Omental fat pad (tissue), 4 donors: ENCODE measurements around the gene PMCH.

GRCh38 chr12:101678189-101678487 lies 19.3 kb upstream of the CHPT1 start:
- PRO-cap: no peak
- RAMPAGE, long total RNA, 4 experiments: no peak in any of the 4 experiments

DNA sequence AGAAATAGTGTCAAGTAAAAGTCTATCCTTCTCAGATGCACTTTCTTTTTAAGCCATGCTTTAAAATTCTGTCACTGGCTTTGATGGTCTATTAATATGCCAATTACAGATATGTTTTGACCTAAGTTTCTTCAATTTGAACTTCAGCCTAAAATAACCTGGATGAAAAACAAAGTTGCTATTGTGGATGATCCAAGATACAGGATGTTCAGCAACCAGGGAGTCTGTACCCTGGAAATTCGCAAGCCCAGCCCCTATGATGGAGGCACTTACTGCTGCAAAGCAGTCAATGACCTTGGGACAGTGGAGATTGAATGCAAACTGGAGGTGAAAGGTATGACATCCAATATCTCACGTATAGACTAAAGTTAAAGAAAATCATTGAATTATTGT lies 17.2 kb upstream of the CHPT1 start:
- PRO-cap: no peak
- RAMPAGE, long total RNA, 4 experiments: no peak in any of the 4 experiments

DNA sequence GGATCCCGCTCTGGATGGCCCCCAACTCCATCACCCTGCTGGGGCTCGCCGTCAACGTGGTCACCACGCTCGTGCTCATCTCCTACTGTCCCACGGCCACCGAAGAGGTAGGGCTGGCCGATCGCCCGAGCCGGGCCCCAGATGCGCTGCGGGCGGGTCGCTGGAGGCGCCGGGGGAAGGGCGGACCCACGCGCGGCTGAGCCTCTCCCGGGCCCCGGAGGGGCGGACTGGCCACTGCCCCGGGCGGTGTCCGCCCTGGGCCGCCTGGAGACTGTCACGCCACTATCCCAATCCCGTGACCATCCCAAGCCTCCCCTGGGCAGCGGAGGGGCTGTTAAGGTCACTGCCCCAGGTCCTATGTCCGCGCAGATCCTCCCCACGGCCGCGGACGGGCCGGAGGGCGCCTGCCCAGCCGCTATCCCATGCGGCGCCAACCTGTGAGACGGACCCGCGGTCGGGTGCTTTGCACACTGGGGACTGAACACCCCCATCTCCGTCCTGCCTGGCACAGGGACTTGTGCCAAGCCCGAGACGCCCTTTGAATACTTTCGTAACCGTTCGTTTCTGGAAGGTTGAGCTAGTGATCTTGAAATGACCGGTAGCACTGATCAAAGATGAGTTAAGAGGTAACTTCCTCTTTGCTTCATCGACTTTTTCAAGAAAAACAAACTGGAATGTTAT lies 728 bp downstream of the CHPT1 start:
- PRO-cap: no peak
- RAMPAGE, long total RNA, 4 experiments: no peak in any of the 4 experiments

DNA sequence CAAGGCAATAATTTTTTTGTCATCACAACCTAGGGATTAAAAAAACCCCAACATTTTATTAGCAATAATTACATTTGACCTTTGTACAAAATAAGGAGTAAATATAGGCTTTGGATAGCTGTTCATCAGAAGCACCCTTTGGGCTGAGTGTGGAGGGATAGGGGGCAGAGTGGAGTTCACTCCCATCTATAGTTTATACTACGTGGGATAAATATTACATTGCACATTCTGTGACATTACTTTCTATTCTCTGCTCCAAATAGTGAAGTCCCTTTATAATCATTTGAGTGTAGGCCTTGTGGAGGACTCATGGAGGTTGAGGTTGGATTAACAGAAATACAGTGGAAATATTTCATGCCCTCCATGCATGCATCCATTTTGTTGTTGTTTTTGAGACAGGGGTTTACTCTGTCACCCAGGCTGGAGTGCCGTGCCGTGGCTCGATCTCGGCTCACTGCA lies 1.3 kb downstream of the CHPT1 start:
- PRO-cap: no peak
- RAMPAGE, long total RNA, 4 experiments: no peak in any of the 4 experiments

- PRO-cap: no peak
- RAMPAGE, long total RNA, 4 experiments: no peak in any of the 4 experiments
These were observed at the start of gene PMCH for GRCh38 chr12:102197557-102197918. Gene PMCH, minus strand, starts transcription at chr12:102197833.

DNA sequence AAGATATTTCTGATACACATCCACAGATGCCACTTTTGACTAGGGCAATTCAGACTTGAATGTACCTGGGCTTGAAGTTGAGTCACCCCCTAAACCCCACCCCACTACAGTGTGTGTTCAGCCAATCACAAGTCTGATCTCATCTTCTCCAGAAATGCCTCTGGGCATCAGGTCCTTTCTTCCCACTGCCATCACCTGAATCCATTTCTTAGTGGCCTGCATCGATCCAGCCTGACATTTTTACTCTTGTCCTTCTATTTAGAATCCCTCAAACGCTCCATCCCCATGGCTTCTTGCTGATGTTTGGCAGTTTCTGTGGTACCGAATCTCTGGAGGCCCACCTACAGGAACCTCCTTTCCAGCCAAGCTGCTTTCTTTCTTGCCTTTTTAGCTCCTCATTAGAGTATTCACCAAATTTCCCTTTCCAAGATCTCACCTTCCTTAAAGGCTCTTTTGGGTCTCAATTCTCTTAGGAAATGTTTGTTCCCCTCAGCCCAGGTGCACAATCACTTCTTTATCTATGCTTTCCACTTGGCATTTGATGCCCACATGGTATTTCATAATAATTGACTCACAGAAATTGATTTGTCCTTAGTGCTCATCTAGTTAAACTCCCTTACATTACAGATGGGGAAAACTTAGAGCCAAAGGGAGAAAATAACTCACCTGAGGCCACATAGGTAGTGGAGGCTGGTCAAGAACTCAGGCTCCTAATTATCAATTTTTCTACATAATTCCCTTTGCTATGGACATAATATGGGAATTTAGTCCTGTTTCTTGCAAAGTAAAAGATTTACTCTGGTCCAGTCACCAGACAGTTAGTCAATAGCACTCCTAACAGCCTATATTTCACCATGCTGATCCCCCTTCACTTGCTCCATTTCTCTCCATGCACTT lies 2.1 kb downstream of the PAH start:
- PRO-cap: no peak
- RAMPAGE, long total RNA, 4 experiments: no peak in any of the 4 experiments

GRCh38 chr12:102921370-102921709 lies 4.3 kb upstream of the PAH start:
- PRO-cap: no peak
- RAMPAGE, long total RNA, 4 experiments: no peak in any of the 4 experiments

- PRO-cap: no peak
- RAMPAGE, long total RNA, 4 experiments: no peak in any of the 4 experiments
These were observed 40.3 kb downstream of the C12orf42 start for GRCh38 chr12:103455377-103455864.

DNA sequence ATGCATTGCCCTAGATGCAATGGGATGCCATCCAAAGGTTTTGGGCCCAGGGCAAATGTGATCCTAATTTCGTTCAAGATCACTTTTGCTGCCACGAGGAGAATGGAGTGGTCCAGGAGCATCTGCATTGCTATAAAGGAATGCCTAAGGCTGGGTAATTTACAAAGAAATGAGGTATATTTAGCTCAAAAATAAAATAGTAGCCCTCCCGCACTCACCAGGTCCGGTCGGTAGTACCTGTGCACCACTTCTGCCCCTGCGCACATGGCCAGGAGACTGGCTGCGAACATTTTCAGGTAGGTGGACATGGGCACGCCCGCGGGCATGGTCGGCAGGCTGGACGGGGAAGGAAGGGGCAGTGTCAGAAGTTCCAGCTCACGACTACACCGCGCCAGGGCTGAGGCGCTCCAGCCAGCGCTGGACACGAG lies 588 bp downstream of the UQCC6 start:
- PRO-cap: no peak
- RAMPAGE, long total RNA, 4 experiments: start-site peak on the minus strand in 1 of 4 experiments, centred at position 388 of the sequence, 15 reads per replicate

DNA sequence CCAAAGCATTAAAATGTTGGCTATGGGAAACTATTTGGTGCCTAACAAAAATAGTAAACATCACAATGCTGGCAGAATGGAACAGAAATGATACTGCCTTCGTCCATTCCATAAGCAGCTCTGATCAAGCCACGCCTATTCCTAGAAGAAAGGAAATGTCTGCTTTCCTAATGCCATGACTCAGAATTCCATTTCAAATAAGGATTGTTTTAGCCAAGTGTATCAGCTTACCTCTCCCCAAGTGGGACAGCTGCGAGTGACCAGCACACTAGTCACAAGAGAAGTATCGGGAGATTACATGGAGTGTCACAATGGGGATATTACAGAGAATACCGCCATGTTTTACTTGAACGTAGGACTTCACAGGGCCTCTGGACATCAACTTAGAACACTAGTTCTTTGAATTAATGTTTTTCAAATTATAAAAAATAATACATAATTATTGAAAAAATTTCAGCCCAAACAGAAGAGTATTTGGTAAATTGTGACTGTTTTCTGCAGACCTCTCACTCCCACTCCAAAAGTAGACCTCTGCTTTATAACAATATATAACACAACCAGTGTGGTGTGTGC lies 38.6 kb downstream of the GLT8D2 start:
- PRO-cap: no peak
- RAMPAGE, long total RNA, 4 experiments: no peak in any of the 4 experiments

DNA sequence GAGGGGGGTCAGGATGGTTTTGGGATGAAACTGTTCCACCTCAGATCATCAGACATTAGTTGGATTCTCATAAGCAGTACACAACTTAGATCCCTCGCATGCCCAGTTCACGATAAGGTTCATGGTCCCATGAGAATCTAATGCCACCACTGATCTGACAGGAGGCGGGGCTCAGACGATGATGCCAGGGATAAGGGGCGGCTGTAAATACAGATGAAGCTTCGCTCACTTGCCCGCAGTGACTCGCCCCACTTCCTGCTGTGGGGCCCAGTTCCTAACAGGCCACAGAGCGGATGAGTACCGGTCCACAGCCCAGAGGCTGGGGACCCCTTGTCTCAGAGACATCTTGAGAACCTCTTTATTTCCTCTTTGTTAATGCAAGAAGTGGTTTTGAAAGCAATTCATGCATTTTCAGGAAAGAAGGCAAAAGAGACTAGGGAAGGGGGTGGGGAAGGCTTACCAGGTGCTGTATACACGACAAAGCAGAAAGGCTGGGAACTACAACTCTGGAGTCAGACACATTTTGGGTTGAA lies 68.6 kb downstream of the EID3 start:
- PRO-cap: no peak
- RAMPAGE, long total RNA, 4 experiments: no peak in any of the 4 experiments

- PRO-cap: no peak
- RAMPAGE, long total RNA, 4 experiments: no peak in any of the 4 experiments
These were observed 20.9 kb downstream of the CHST11 start for GRCh38 chr12:104477524-104478094.

DNA sequence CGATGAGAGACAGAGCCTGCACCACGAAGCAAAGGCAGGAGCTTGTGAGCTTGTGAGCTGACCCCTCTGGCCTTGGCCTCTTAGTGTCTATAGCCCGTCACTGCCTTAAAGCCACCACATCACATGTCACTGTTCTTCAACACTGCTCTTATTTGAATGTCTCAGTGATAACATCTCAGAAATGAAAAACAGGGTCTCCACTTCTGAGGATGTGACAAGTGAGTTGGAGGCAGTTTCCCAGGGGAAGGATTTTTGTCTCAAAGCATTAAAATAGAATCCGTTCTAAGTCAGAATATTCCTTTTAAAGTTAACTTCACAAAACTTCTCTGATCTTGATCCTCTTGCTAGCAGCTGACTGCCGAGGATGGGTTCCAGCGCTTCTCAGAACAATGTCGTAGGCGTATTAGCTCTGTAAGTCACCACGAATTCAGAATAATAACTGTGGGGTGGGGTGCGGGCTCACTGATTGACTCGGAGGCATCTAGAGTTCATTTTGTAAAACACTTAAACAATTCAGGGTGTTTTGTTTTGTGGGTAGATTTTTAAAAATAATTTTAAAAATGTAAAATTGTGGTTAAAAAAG lies 37.6 kb downstream of the CHST11 start:
- PRO-cap: no peak
- RAMPAGE, long total RNA, 4 experiments: no peak in any of the 4 experiments

DNA sequence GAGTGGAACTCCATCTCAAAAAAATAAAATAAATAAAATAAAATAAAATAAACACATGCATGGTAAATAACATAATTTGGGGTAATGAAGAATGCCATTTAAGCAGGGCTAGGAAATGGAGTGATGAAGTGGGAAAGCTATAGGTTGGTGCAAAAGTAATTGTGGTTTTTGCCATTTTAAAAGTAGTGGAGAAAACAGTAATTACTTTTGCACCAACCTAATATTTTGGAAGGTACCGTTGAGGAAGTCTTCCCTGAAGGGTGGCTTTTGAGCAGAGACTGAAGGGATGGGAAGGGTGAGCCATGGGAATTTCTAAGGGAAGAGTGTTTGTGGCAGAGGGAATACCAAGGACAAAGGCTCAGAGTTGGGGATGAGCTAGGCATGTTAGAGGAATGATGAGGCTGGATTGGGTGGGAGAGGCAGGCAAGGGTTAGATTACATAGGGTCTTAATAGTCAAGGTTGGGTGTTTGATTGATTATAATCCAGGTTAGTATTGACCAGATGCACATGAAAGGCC lies 103.0 kb downstream of the CHST11 start:
- PRO-cap: no peak
- RAMPAGE, long total RNA, 4 experiments: no peak in any of the 4 experiments

- PRO-cap: no peak
- RAMPAGE, long total RNA, 4 experiments: no peak in any of the 4 experiments
These were observed 144.8 kb downstream of the CHST11 start for GRCh38 chr12:104601250-104602149.

- PRO-cap: no peak
- RAMPAGE, long total RNA, 4 experiments: no peak in any of the 4 experiments
These were observed 211.6 kb downstream of the CHST11 start for GRCh38 chr12:104668372-104668733.

- PRO-cap: no peak
- RAMPAGE, long total RNA, 4 experiments: no peak in any of the 4 experiments
These were observed 212.4 kb downstream of the CHST11 start for GRCh38 chr12:104669014-104669591.

- PRO-cap: no peak
- RAMPAGE, long total RNA, 4 experiments: no peak in any of the 4 experiments
These were observed 16.8 kb downstream of the NUAK1 start for GRCh38 chr12:106121925-106122371.

- PRO-cap: no peak
- RAMPAGE, long total RNA, 4 experiments: no peak in any of the 4 experiments
These were observed 40.3 kb upstream of the NUAK1 start for GRCh38 chr12:106178845-106179671.

- PRO-cap: no peak
- RAMPAGE, long total RNA, 4 experiments: no peak in any of the 4 experiments
These were observed 8.6 kb downstream of the CKAP4 start for GRCh38 chr12:106239267-106239647.